Parotid gland (tissue), 1 donor: ENCODE measurements around the genes SPATC1L and PCNT.

DNA sequence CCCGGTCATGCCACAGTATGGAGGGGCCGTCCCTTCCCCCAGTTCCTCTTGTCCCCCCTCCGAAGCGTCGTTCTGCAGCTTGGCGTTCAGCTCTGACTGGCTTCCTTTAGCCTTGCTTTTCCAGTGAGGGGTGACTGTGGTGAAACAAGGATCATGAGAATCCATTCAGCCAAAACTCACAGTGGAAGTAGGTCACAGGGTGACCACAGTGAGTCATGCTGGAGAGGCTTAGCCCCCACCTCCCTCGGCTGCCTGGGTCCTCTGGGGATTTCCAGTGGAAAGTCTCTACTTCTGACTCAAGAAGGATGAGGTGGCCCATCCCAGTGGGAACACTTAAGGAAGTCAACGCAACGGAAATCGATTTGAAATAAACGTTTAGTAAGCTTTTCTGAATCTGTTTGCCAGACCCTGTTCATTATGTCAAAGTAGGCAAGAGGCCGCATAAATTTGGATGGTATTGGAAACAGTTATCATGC, 37.2 kb upstream of the COL6A2 start:
- PRO-cap = unidirectional peak, minus-strand start at position 125 of the sequence

DNA sequence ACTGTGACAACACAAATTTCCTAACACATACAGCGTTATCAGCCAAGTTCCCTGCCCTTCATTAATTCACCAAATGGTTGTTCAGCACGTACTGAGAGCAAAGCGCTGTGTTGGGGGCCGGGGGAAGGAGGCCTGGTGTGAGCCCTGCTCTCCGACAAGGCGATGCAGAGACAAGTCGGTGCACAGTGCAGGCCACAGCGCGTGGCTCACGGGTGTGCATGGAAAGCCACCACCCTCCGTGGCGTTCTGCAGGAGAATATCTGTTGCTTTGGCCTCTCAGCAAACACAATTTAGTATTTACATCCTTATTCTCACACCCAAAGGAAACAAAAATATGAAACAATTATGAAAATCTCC, 31.7 kb upstream of the COL6A2 start:
- PRO-cap = no peak

- PRO-cap = no peak
These were observed 18.7 kb upstream of the COL6A2 start for GRCh38 chr21:46079190-46079724.

DNA sequence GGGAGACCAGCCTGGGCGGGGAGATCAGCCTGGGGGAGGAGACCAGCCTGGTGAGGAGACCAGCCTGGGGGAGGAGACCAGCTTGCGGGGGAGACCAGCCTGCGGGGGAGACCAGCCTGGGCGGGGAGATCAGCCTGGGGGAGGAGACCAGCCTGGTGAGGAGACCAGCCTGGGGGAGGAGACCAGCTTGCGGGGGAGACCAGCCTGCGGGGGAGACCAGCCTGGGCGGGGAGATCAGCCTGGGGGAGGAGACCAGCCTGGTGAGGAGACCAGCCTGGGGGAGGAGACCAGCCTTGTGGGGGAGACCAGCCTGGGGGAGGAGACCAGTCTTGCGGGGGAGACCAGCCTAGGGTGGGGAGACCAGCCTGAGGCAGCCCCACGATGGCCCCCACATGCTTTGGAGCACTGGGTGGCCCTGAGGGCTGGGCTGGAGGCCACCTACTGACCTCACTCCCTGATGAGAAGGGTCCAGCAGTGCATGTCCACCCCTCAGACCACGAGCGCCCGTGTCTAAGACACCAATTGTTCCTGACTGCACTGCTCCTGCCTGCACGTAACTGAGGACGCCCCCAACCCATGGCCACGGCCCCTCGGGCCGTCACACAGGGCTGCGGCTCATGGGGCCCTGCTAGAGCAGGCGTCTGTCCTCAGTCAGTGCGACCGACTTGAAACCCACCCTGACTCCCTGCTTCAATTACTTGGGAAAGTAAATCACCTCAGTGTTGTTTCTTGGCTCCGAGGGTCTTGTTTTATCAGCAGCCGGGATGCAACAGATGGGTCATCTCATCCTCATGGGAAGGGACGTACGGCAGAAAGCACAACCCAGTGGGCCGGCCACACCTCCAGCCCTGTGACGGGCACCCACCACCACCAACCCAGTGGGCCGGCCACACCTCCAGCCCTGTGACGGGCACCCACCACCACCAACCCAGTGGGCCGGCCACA, at the start of gene SPATC1L:
Gene SPATC1L (minus strand): TSS at position 819 of the 945 bp plus-strand sequence.
- PRO-cap = no peak

DNA sequence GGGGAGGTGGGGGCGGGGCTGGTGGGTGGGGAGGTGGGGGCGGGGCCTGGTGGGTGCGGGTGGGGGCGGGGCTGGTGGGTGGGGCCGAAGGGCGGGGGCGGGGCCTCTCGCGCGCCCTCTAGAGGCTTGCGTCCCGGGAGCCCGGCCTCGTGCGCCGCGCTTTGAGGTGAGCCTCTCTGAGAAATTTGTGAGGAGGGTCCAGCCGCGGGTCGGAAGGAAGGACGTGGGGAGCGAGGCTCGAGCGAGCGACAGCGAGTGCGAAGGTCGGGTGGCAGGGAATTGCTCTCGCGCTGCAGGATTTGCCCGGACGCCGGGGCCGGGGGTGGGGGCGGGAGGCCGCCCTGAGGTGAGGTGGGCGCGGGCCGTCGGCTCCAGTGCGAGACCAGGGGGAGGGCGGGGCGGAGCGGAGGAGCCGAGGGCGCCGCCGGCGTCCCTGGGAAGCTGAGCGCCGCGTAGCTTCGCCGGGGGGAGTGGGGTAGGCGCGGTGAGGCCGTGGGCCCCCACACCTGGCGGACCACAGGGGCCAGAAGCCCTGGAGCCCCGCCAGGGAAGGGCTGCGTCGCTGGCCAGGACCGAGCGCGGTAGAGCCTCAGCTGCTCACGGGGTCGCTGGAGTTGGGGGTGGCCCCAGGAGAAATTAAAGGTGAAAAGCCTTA, 654 bp upstream of the LSS start:
- PRO-cap = unidirectional peak, plus-strand start at position 121 of the sequence

DNA sequence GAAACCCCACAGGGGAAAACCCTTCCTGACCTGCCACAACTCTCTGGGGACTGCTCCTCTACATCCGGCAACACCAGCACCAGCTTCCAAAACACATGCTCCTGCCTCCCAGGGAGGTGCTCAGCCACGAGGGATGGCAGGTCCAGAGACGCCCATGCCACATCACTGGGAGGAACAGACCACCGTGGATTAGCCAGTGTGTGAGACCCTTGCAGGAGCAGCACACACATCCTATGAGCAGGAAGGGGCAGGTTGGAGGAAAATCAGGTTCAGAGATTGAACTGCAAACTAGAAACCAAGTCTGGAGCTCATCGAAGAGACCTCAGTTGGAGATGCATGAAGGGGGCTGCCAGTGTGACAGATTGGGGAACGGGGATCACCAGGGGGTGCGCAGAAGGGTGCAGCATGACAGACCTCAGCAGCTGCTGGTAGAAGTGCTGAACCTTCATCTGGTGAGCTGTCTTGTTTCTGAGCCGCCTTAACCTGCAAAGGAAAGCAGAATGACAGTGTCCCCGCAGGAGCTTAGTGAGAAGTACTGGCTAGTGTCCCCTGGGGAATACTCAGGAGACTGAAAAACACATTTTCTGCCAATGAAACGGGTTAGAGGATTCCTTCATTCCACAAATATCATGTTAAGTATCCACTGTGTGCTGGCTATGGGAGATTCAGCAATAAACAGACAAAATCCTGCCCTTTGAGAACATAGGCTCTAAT, 25.9 kb upstream of the LSS start:
- PRO-cap = no peak

DNA sequence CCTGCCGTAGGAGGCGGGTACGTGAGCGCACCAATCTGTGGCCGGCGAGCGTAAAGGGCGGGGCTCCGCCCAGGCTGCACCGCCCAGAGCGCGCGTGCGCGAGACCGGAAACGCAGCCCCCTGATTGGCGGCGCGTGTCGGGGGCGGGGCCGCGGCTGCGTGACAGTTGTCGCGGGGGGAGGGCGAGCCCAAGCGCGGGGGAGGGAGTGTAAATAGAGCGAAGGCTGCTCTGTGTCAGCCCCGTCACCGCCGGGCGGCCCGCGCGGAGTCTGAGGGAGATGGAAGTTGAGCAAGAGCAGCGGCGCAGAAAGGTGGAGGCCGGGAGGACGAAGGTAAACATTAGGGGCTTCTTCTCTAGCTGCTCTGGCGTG, at the start of gene PCNT:
Gene PCNT (plus strand): TSS at position 206 of the 371 bp plus-strand sequence.
- PRO-cap = bidirectional peak, plus-strand start at position 195 of the sequence, minus-strand start outside the sequence

- PRO-cap = no peak
These were observed 33.7 kb downstream of the PCNT start for GRCh38 chr21:46357290-46358465.

GRCh38 chr21:46374710-46375444, 50.9 kb downstream of the PCNT start:
- PRO-cap = no peak

- PRO-cap = no peak
These were observed 56.1 kb downstream of the S100B start for GRCh38 chr21:46548522-46549391.

GRCh38 chr21:46636730-46637486, 1.4 kb downstream of the PRMT2 start:
- PRO-cap = no peak